PC-3 (cell line): ENCODE measurements around the genes IFNK and ANKRD18B.

GRCh38 chr9:27473004-27473585 lies 51.0 kb upstream of the IFNK start:
- RAMPAGE, long total RNA, result no peak

GRCh38 chr9:27524110-27524719 lies at the start of gene IFNK:
Gene IFNK (plus strand): TSS chr9:27524290.
- RAMPAGE, long total RNA, result no peak

GRCh38 chr9:27533495-27534513 lies 4.2 kb upstream of the MOB3B start:
- RAMPAGE, long total RNA, result no peak

DNA sequence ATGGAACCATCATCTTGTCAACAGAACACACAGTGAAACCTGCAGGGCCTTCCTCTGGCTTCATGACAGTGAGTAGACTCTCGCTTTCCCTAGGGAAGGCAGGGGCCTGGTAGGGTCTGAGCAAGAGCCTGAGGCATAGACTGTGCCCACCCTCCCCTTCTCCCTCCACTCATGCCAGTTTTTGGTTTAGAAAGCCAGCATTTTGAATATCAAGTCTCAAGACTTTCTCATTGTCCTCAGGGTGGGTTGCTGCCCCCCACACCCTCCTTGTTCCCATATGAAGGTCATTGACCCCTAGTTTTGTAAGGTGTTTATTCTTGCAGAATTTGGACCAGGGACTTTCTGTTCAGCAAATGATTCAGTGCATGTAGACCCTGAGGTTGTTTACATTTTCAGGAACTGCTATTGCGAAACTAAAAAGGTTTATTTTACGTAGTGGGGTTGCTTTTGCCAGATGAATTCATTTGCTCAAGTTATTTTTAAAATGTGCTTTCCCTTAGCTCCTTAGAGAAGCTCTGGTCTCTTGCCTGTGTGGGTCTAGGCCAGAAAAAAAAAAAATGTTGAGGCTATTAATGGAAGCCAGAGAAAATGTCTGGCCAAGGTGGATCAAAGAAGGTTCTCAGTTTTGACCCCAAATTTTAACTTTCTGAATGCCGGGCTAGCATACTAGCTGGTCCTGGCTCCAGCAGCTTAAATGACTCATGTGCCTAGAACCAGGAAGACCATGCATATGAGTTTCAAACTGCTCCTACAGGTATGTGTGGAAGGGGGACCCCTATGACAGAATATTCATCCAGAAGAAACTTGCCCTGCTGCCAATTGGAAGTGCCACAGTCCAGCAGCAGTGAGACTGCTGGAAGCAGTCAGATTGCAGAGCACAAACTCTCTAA lies 10.1 kb upstream of the MOB3B start:
- RAMPAGE, long total RNA, result no peak

- RAMPAGE, long total RNA, result no peak
Measured at GRCh38 chr9:27542682-27542881, 13.0 kb upstream of the MOB3B start.

- RAMPAGE, long total RNA, result no peak
Measured at GRCh38 chr9:27703145-27703494, 129.8 kb upstream of the C9orf72 start.

DNA sequence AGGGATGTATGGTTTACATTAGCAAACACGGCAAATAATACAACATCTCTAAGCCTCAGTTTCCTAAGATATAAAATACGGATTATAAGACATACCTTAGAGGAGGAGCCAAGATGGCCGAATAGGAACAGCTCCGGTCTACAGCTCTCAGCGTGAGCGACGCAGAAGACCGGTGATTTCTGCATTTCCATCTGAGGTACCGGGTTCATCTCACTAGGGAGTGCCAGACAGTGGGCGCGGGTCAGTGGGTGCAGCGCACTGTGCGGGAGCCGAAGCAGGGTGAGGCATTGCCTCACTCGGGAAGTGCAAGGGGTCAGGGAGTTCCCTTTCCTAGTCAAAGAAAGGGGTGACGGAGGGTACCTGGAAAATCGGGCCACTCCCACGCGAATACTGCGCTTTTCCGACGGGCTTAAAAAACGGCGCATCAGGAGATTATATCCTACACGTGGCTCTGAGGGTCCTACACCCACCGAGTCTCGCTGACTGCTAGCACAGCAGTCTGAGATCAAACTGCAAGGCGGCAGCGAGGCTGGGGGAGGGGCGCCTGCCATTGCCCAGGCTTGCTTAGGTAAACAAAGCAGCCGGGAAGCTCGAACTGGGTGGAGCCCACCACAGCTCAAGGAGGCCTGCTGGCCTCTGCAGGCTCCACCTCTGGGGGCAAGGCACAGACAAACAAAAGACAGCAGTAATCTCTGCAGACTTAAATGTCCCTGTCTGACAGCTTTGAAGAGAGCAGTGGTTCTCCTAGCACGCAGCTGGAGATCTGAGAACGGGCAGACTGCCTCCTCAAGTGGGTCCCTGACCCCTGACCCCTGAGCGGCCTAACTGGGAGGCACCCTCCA lies 237.1 kb upstream of the LINGO2 start:
- RAMPAGE, long total RNA, result no peak

GRCh38 chr9:32537573-32538371 lies 11.8 kb upstream of the RIGI start:
- RAMPAGE, long total RNA, result no peak

DNA sequence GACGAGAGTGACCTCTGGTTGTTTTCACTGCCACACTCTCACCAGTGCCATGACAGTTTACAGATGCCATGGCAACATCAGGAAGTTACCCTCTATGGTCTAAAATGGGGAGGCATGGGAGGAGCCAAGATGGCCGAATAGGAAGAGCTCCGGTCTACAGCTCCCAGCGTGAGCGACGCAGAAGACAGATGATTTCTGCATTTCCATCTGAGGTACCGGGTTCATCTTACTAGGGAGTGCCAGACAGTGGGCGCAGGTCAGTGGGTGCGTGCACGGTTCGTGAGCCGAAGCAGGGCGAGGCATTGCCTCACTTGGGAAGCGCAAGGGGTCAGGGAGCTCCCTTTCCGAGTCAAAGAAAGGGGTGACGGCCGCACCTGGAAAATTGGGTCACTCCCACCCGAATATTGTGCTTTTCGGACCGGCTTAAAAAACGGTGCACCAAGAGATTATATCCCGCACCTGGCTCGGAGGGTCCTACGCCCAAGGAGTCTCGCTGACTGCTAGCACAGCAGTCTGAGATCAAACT lies 73.0 kb upstream of the TMEM215 start:
- RAMPAGE, long total RNA, result no peak

DNA sequence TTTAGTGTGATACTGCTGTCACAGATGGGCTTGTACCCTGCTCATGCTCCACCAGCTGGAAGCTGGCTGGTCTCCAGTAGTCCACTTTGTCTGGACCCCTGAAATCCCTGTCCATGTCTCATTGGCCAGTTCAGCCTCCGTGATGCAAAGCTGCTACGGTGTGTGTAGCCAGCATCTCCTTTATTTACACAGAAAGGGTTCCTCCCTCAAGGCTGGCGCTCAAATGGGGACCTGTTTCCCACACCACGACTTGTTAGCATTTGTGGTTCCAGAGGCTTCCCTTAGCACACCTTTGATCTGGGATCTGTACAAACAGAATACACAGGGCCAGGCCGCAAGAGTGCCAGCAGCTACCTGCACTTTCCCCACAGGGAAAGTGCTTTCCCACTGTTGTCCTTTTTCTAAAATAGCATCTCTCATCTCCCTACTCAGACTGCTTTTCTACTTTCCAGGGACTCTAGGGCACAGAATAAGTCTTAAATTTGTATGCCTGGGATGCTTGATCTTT lies 5.7 kb upstream of the SMU1 start:
- RAMPAGE, long total RNA, result no peak

GRCh38 chr9:33115521-33116251 lies 39.2 kb upstream of the SMU1 start:
- RAMPAGE, long total RNA, result no peak

GRCh38 chr9:33125681-33126696 lies 41.1 kb downstream of the B4GALT1 start:
- RAMPAGE, long total RNA, result no peak

DNA sequence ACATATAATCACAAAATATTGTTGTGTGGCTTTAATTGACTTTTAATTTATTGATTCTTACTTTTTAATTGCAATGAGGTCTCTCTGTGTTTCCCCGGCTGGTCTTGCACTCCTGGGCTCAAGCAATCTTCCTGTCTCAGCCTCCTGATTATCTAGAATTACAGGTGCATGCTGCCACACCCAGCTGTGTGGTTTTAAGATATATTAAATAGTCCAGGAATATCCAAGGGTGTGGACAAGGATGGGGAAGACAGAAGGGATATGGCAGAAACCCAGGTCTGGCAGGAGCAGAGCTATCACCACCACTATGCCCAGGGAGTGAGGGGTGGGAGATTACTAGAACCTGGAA lies 30.9 kb upstream of the SPINK4 start:
- RAMPAGE, long total RNA, result no peak

DNA sequence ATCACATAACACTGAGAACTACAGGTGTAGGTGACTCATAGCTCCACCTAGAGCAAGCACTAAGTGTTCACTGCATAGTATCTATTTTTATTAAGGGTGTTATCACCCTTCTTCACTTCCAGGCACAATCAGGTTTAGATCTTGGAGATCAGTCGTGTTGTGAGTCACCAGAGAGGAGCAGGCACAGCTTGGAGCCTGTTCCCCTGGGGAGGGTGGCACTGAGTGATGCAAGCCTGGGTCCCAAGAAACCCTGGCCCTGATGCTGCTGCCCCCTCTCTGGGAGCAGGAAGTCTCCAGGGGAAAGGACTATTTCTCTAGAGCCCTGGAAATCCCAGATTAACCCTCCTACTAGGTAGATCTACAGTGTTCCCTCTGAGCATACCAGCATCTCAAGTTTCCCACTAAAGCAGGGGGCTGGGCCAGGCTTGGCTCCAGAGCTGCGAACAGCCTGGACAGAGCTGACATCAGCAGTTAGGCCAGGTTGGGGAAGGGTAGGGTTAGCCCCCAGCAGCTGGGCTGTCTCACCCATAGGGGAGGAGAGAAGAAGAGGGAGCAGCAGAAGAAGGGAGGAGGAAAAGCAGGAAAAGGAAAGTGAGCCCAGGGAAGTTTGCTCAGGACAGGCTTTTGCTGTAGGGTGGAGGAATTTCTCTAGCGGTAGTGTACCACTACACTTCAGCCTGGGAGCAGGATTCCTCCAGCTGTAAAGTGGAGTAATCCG lies 28.1 kb upstream of the SPINK4 start:
- RAMPAGE, long total RNA, result no peak

DNA sequence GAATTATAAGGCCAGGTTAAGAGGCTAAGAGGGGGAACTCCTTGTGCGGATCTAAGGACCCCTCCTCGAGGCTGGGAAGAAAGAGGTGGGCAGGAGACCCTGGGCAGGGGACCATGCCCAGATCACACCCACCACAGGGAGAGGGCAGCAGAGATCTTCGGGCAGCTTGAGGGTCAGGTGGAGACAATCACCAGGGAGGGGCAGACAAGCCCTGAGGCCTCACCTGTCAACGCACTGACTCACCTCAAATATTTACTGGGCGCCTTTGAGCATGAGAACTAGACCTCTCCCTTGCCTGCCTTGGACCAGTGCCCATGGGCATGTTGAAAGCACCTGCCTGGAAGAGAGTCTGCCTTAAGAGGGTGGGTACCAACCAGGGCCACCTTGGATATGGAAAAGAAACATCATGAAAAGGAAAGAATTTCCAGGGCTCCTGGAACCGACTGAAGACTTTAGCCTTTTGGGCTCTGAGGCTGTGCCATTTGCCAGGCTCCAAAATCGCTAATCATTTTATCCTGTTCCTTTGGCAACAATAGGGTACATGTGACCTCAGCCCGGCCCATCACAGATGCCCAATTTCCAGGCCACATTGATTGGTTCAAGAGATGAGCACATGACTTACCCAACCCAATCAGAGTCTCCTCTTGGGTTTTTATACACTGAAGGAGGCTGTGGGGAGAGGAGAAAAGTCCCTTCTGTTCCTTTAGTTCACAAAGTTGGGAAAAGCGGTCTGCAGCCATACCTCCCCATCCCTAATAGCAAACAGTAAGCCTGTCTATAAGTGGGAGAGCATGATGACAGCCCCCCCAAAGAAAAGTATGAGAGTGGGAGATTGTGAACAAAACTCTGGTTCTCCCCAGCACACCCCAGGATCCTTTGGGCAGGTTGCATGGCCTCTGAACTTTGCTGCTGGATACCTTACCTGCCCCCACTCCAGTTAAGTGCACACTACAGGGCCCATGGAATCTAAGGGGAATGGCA lies 10.3 kb upstream of the SPINK4 start:
- RAMPAGE, long total RNA, result no peak

GRCh38 chr9:33473990-33474291 lies 217 bp upstream of the NOL6 start:
- RAMPAGE, long total RNA, result no peak

DNA sequence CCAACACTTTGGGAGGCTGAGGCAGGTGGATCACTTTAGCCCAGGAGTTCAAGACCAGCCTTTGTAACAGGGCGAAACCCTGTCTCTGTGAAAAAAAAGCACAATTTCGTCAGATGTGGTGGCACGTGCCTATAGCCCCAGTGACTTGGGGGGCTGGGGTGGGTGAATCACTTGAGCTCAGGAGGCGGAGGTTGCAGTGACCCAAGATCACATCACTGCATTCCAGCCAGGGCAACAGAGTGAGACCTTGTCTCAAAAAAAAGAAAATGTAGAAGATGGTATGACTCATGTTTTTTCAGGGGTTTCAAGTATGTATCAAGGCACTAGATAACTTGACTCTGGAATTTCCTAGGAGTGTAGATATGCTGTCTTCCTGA lies 17.5 kb upstream of the ANKRD18B start:
- RAMPAGE, long total RNA, result no peak

DNA sequence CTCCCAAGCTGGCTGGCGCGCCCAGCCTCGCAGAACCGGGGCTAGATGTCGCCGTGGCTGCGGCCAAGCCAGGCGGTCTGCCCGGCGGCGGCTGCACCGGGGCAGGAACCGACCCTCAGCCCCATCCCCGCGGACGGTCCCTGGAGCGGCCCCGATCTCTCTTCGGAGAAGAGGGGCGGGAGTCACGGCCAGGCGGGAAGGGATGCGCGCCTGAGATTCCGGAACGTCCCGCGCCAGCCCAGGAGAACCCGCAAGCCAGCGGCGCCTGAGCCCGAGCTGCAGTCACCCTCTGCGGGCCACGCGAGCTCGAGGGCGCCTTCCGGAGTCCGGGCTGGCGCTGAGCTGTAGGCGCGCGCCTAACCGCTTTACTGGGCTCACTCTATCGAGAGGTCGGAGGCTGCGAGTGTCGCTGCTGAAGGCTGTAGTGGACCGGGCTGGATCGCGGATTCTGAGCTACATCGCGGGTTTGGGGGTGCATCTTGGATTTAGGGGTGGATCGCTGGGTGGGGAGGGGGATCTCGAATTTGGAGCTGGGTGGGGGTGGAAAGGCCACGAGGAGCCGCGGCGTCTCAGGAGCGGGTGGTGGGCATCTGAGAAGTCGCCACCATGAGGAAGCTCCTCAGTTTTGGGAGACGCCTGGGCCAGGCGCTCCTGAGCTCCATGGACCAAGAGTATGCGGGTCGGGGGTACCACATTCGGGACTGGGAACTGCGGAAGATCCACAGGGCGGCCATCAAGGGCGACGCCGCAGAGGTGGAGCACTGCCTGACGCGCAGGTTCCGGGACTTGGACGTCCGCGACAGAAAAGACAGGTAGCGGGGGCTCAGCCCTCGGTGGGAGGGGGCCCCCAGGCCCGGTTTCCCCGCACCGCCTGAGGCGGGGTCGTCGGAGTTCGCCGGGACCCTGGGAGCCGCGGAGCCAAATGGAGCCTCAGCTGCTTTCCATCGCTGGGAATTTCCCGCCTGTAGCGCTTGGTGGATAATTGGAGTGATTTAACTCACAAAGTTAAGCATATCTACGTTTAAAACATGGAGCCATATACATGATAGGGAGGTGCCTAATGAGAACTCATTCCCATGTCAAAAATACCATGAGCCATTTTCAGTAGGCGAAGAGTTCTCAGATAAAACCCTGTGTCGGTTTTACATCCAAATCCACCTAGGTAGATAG lies at the start of gene ANKRD18B:
TSS of gene ANKRD18B (plus strand) at position 368 of the 1,170 bp plus-strand sequence.
- RAMPAGE, long total RNA, result no peak

GRCh38 chr9:33819992-33820373 lies 3.0 kb downstream of the UBE2R2 start:
- RAMPAGE, long total RNA, result no peak

DNA sequence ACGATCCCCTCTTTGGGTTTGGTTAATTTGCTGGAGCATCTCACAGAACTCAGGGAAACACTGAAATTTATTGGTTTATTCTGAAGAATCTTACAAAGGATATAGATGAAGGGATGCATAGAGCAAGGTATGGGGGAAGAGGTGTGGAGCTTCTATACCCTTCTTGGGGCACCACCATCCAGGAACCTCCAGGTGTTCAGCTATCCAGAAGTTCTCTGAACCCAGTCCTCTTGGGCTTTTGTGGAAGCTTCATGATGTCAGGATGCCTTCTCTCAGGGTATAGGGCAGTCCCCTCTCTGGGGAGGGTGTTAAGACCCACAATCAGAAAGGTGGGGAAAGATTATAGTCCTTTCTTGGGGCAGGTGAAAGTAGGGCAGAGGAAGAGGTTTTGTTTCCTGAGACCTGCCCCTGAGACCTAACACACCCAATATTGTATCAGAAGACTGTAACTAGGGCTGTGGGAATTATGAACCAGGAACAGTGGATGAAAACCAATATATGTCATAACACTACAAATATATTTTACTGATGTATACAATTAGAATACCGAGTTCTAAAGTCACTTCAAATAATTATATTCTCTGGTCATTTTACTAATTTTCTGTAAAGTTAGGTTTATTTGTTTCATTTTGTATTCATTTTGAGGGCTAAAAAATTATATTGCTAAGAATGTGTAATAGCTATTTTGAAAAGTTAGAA lies 14.9 kb downstream of the UBAP1 start:
- RAMPAGE, long total RNA, result no peak